Liver (tissue), 9 donors: ENCODE measurements around the genes PLEKHA7, MRGPRX4 and SAA4.

DNA sequence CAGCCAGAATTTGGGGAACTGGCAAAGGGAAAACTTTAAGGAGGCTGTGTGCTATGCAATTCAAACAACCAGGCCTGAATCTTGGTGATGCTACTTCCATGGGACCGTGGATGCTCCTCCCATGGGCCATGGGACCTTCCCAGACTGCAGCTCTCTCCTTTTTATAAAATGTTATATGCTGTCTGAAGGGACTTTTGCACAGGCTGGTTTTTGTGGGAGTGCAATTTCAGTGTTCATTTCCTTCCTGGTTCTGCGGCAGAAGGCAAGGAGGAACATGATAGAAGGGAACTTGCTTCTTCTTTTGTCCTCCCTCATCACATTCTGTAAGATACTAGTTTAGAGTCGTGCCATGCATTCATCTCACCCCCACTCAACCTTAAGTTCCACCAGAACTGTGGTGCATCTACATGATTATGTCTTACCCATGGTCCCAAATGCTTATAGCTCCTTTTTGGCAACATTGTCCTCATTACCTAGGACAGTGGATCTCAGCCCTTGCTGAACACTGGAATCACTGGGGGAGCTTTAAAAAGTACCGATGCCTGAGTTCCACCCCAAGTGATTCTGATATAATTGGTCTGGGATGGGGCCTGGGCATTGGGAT, 68.9 kb downstream of the C11orf58 start:
- PRO-cap, 5 experiments = no peak in any of the 5 experiments
- RAMPAGE, long total RNA, 2 experiments = no peak in any of the 2 experiments
- RRBS = no CpG with 5 or more reads among the region's 4 CpGs

DNA sequence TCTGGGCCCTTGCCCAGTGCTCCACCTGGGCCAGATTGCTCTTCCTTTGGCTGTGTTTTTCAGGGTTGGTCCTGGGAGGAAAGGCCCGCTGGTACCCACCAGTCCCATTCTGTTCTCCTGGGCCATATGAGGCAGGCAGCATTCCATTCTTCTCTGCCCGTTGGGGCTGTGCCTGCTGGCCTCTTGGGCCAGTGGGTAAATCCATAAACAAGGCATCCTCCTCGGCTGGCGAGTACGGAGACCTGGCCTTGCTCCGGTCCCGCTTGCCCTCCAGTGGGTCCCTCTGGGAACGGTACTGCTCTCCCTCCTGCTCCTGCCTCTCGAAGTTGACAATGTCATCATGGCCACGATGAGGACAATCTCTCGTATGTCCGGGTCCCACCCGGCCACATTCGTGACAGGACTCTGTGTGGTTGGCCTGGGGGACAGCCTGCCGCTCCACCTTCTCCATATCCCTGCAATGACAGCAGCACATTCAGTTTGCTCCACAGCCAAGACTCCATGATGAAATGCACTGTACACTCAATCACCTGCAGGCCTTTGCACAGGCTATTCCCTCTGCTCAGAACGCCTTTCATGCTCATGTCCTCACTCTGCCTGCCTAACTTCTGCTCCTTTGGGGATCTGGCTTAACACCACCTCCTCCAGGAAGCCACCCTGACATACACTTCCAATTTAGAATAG, 87.8 kb downstream of the C11orf58 start:
- PRO-cap, 5 experiments = no peak in any of the 5 experiments
- RAMPAGE, long total RNA, 2 experiments = no peak in any of the 2 experiments
- RRBS = 95% methylated on average over 3 of the region's 16 CpGs

GRCh38 chr11:16857063-16857781, 118.8 kb downstream of the C11orf58 start:
- PRO-cap, 5 experiments = no peak in any of the 5 experiments
- RAMPAGE, long total RNA, 2 experiments = no peak in any of the 2 experiments
- RRBS = no CpG with 5 or more reads among the region's 12 CpGs

DNA sequence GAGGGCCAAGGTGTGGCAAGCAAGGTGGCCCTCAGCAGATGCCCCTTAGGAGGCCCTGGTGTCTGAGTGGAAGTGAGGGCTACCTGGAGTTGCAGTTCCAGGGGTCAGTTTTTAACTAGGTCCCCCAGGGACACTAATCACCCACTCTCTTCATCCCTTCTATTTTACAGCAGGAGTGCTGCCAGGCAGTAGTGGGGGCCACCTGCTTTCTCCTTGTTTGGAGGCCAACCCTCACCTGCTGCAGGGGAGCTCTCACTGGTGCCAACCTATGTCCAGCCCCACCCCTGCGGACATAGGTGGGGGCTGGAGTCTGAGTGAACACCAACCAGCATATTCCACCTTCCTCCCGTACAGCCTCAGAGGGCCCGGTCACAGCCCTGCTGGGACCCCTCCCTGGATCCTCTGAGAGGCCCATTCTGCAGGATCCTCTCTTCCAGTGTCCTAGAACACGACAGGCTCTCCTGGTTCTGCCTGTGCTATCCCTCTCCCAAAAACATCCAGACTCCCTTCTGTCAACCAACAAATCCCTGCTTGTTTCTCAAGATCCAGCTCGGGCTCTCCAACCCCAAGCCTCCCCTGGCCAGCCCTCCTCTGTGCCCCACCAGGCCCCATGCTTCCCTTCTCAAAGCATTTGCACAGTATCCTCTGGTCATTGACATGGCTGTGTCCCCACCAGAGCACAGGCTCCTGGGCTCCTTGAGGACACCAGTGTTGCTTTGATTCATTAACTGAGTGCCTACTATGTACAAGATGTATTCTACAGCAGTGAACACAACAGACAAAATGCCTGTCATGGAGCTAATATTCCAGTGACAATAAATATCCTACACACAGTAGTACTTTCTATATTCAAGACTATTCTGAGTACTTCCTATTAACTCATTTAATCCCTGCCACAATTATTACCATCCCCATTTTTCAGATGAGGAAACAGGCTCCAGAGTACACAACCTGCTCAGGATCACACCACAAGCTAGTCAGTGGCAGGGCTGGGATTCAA, 19.7 kb downstream of the PLEKHA7 start:
- PRO-cap, 5 experiments = no peak in any of the 5 experiments
- RAMPAGE, long total RNA, 2 experiments = no peak in any of the 2 experiments
- RRBS = no CpG with 5 or more reads among the region's 5 CpGs

- PRO-cap, 5 experiments = peak in 4 of 5 experiments; most common plus-strand start chr11:16997913 (in 1); most common minus-strand start chr11:16997805 (in 2)
- RAMPAGE, long total RNA, 2 experiments = no peak in any of the 2 experiments
- RRBS = no CpG with 5 or more reads among the region's 11 CpGs
Measured at GRCh38 chr11:16997037-16998184, 16.8 kb downstream of the PLEKHA7 start.

DNA sequence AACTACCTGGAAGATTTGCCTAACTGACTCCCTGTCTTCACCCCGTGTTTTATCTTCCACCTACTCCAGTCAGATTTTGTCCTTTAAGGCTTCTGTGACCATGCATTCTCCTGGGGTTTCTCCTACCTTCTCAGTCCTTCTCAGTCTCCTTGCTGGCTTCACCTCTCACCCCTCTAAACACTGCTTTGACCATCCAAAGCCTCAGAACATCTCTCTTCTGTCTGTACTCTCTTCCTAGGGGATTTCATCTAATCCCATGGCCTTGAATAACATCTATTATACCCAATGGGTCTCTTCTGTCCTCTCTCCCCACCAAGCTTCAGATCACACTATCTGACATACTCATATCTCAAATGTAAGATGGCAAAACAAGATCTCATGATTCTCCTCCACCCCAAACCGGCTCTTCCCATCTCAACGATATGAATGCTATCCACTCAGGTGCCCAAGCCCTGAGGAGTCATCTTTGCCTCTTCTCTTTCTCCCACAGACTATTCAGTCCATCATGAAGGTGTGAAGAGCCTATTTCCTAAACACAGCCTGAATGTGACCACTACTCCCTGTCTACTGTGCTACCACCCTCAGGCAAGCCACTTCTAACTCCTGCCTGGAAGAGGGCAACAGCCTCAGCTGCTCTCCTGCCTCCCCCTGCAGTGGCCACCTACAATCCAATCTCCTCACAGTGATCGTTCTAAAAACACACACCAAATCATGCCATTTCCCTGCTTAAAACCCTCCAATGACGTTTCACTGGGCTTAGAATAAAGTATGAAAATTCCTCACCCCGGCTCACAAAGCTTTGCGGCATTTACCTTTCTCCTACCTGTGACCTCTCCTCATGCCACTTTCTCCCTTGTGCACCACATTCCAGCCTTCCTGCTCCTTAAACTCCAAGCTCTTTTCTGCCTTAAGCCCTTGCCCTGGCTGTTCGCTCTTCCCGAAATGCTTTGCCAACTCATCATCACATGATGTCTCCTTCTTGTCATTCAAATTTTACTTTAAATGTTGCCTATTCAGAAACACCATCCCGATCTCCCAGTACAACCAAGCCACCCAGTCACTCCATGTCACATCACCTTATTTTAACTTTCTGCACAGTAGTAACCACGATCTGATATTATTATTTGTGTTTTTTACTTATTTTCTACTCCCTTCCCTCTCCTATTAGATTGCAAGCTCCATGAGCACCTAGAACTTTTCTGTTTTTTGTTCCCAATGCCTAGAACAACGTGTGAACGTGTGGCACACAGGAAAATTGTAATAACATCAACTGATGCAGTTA, 2.3 kb downstream of the PLEKHA7 start:
- PRO-cap, 5 experiments = no peak in any of the 5 experiments
- RAMPAGE, long total RNA, 2 experiments = no peak in any of the 2 experiments
- RRBS = no CpG with 5 or more reads among the region's 13 CpGs

GRCh38 chr11:17013585-17014471, at the start of gene PLEKHA7:
Gene PLEKHA7, minus strand, starts transcription at chr11:17014414.
- PRO-cap, 5 experiments = peak in 4 of 5 experiments; most common plus-strand start chr11:17013958 (in 1); most common minus-strand start chr11:17013993 (in 3)
- RAMPAGE, long total RNA, 2 experiments = start-site peak on the minus strand in 1 of 2 experiments, at chr11:17014405-17014436 at its widest, 304 reads per replicate
- RRBS = 2% methylated on average over 40 of the region's 106 CpGs

GRCh38 chr11:17014972-17015332, 738 bp upstream of the PLEKHA7 start:
- PRO-cap, 5 experiments = no peak in any of the 5 experiments
- RAMPAGE, long total RNA, 2 experiments = no peak in any of the 2 experiments
- RRBS = no CpG with 5 or more reads among the region's 15 CpGs

DNA sequence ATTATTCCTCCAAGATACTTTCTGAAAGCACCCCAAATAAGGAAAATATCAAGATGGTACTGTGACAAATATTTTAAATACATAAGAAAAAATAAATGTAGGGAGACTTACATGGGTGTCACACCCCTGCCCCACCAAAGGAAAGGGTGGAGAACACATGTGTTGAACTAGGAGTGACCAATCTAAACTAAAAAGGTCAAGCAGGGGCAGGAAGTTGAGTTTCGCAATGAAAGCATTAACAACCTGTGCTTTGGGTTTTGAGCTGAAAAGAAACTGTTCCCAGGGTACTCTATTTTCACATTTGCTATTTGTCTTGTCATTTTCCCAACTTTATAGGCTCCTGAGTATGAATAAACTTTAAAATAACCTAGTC, 42.9 kb downstream of the PIK3C2A start:
- PRO-cap, 5 experiments = peak in 1 of 5 experiments; most common plus-strand start position 265 of the sequence (in 1)
- RAMPAGE, long total RNA, 2 experiments = no peak in any of the 2 experiments
- RRBS = no CpG with 5 or more reads among the region's 1 CpG

GRCh38 chr11:17311684-17312188, 35.2 kb downstream of the NUCB2 start:
- PRO-cap, 5 experiments = no peak in any of the 5 experiments
- RAMPAGE, long total RNA, 2 experiments = no peak in any of the 2 experiments

DNA sequence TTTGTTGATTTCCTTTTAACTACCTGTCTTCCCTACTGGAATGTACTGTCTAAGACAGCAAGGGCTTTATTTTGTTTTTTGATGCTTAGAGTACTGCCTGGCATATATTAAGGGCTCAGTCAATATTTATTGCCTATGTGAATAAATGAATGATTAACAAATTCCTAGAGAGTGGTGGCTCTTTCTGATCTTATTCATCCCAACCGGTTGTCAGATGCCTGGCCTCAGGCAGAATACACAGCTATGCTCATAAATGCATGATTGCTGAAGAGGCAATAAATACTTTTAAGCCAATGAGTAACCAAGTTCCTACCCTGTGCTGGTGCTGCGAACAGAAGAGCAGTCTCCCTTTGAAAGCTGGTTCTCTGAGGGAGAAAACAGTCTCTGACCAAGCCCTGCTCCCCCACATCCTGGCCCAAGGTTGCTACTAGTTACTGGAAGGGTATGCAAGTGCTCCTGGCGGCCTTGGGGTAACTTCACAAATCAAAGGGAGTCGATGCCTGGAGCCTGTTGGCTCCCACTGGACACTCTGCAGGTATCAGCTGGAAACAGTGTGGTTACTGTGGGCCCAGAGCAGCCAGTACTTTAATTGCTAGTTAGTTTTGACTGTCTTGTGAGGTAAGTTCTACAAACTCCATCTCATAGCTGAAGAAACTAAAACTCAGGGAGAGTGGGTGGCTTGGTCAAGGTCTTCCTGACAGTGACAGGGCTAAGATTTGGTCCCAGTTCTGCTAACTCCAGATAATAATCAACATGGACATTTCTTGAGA, 2.8 kb downstream of the USH1C start:
- PRO-cap, 5 experiments = no peak in any of the 5 experiments
- RAMPAGE, long total RNA, 2 experiments = no peak in any of the 2 experiments
- RRBS = no CpG with 5 or more reads among the region's 4 CpGs

- PRO-cap, 5 experiments = no peak in any of the 5 experiments
- RAMPAGE, long total RNA, 2 experiments = no peak in any of the 2 experiments
- RRBS = no CpG with 5 or more reads among the region's 1 CpG
Measured at GRCh38 chr11:17985412-17985835, 27.4 kb downstream of the SERGEF start.

GRCh38 chr11:18172472-18172992, at the start of gene MRGPRX4:
Gene MRGPRX4, plus strand, starts transcription at chr11:18172837.
- PRO-cap, 5 experiments = no peak in any of the 5 experiments
- RAMPAGE, long total RNA, 2 experiments = no peak in any of the 2 experiments
- RRBS = no CpG with 5 or more reads among the region's 4 CpGs

- PRO-cap, 5 experiments = peak in 5 of 5 experiments; most common plus-strand start chr11:18237027 (in 1); most common minus-strand start chr11:18236808 (in 5)
- RAMPAGE, long total RNA, 2 experiments = start-site peak on the minus strand in 2 of 2 experiments, at chr11:18236758-18236837 at its widest, 2,033 to 55,756 reads per replicate
- RRBS = no CpG with 5 or more reads among the region's 6 CpGs
Measured at GRCh38 chr11:18236377-18237563, at the start of gene SAA4. Gene SAA4, minus strand, starts transcription at chr11:18236802.

GRCh38 chr11:18309615-18310190, 12.2 kb downstream of the HPS5 start:
- PRO-cap, 5 experiments = peak in 1 of 5 experiments; most common plus-strand start chr11:18309932 (in 1)
- RAMPAGE, long total RNA, 2 experiments = no peak in any of the 2 experiments
- RRBS = no CpG with 5 or more reads among the region's 8 CpGs

DNA sequence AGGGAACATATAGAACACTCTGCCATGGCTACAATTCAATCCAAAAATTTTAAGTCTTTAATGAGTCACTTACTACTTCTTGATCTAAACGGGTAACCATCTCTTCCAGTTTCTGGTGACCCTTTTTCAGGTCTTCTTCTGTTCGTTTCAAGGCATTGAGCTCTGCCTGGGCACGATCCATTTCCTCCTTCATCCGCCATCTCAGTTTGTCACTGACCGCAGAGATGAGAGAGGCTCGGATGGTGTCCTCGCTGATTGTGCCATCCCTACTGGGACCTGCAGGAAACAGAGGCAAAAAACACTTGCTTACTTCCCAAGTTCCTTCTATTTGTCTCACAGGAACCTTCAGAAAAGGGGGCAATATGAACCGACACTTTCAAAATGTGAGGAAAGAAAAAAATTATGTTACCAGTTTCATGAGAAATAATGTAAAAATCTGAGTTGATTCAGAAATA, 28.2 kb downstream of the LDHAL6A start:
- PRO-cap, 5 experiments = no peak in any of the 5 experiments
- RAMPAGE, long total RNA, 2 experiments = no peak in any of the 2 experiments
- RRBS = no CpG with 5 or more reads among the region's 8 CpGs

DNA sequence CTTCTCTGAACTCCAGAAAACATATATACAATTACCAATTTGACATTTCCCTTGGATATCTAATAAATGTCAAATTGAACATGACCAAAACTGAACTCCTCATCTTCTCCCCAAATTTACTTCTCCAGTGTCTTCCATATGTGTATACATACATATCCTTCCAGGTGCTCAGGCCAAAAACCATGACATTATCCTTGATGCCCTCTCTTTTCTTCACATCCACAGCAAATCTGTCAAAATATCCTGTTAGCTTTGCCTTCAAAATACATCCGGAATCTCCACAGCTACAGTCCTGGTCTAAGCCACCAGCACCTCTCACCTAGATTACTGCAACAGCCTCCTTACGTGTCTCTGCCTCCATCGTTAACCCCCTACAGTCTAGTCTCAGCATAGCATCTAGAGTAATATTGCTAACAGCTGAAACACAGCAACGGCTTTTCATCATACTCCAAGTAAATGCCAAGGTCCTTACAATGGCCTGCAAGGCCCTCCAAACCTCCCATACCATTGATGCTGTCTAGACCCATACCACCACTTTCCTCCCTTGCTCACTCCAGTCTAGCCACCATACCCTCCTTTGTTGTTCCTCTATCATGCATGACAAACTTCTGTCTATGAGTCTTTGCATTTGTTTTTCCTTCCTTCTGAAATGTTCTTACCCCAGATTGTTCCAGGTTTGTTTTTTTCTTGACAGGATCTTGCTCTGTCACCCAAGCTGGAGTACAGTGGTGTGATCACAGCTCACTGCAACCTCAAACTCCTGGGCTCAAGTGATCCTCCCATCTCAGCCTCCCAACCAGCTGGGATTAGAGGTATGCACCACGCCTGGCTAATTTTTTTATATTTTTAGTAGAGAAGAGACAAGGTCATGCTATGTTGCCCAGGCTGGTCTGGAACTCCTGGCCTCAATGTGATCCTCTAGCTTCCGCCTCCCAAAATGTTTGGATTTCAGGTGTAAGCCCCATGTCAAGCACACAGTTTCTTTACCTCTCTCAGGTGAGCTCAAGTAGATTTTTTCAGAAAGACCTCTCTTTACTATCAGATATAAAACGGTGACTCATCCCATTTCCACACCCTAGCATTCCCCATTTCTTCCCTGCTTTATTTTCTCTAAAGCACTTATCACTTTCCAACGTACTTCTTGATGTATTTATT, 4.1 kb downstream of the TSG101 start:
- PRO-cap, 5 experiments = no peak in any of the 5 experiments
- RAMPAGE, long total RNA, 2 experiments = no peak in any of the 2 experiments
- RRBS = no CpG with 5 or more reads among the region's 8 CpGs

DNA sequence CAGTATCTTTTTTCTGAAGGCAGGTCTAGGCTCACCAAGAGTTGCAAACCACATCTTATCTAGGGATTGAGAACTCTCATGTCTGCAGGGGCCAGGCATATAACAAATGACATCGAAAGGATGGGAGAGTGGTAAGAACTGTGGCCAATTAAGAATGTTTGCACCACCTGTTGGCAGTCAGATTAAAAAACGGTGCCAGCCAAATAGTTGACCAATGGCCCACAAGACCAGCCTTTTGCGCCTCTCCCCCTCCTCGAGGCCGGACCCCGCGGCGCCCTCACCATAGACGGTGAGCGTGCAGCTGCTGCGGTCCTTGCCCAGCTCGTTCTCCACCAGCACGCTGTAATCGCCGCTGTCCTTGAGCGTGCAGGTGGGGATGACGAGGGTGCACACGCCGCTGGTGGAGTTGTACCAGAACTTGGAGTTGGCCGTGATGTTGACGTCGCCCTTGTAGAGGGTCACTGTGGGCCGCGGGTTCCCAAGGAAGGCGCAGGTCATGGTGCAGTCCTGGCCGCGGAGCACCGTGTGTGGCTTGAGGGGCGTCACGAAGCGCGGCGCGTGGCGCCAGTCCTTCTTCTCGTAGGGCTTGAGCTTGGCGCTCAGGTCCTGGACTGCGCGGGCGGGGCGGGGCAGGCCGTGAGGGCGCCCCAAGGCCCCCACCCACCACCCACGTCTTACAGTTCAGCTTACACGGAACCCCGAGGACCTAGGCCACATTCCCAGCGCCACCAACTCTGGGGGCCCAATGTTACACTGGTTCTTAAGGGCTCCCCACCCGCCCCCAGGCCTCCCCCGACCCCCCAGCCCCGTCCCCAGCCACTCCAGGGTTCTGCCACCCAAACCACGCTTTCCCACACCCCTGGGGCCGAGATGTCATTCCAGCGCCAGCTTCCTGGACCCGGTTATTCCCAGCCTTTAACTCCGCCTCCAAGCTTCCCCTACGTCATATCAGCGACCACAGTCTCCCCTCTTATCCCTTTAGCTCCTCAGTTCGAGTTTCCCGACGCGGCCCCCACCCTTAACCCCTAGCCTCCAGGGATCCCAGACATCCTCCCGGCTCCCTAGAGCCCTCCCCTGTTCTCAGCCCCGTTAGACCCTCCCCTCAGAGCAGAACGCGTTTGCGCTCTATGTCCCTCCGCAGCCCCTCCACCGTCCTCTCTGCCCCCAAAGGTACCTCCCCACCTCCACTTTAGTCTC, 7.4 kb downstream of the TMEM86A start:
- PRO-cap, 5 experiments = peak in 2 of 5 experiments; most common plus-strand start position 365 of the sequence (in 1); most common minus-strand start position 891 of the sequence (in 1)
- RAMPAGE, long total RNA, 2 experiments = no peak in any of the 2 experiments
- RRBS = no CpG with 5 or more reads among the region's 68 CpGs

DNA sequence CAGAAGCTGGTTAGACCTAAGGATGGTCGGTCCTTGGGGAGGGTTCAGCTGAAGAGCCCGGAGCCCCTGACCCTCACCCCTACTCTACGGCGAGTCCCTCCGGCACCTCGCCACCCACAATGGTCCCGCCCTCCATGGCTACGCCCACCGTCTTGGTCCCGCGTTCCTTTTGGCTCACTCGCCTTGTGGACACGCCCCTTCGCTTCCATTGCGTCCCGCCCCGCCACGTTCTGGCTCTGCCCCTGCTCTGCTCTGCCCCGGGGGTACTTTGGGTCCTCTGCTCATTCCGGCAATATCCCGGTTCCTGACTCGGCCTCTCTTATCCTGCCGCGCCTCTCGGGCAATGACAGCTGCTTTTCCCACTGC, 4.9 kb downstream of the IGSF22 start:
- PRO-cap, 5 experiments = peak in 2 of 5 experiments; most common plus-strand start position 266 of the sequence (in 1); most common minus-strand start position 86 of the sequence (in 1)
- RAMPAGE, long total RNA, 2 experiments = no peak in any of the 2 experiments
- RRBS = 6% methylated on average over 5 of the region's 25 CpGs

DNA sequence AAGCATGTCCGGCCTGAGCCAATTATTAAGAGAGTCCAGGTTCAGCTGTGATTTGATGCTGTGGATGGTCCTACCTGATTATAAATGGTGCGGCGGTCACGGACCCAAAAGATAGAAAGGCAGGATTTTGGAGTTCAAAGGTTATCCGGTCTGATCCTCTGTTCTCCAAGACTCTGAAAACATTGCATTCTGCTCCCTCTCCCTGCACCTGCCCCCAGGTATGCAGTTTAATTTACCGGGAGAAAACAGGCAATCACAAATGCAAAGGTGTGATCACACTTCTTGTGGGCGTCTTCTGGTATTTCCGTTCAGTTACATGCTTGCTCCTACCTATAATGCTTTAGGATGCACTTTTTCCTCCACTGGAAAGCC, 15.7 kb downstream of the PTPN5 start:
- PRO-cap, 5 experiments = no peak in any of the 5 experiments
- RAMPAGE, long total RNA, 2 experiments = no peak in any of the 2 experiments
- RRBS = 68% methylated on average over 2 of the region's 8 CpGs